Lung (tissue), 4 donors: ENCODE measurements around the gene KLF5.

DNA sequence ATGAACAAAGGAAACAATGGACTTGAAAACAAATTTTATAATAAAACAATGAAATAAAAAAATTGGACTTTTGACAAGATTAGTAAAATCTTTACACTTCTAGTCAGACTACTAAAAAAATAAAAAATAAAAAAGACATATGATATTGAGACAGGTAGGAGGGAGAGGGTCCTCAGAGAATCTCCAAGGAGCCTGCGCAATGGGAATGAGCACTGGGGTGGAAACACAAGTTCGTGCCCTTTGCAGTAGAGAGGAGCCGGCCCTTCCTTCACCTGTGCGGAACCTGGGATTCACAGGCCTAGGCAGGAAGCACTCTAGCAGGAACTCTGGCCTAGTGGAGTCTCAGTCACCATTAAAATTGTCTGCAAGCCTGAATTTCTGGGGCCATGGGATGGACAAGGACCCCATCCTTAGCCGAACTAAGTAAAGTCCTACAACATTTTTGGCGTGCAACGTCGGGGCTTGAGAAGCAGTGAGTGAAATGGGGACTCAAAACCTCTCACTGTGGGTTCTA lies 1026.6 kb upstream of the PCDH9 start:
- PRO-cap: no peak
- RAMPAGE, long total RNA: no peak
- RRBS: no CpG with 5 or more reads among the region's 8 CpGs

- PRO-cap: no peak
- RAMPAGE, long total RNA: no peak
- RRBS: no CpG with 5 or more reads among the region's 2 CpGs
These were observed 488.0 kb downstream of the DACH1 start for GRCh38 chr13:71379066-71379313.

DNA sequence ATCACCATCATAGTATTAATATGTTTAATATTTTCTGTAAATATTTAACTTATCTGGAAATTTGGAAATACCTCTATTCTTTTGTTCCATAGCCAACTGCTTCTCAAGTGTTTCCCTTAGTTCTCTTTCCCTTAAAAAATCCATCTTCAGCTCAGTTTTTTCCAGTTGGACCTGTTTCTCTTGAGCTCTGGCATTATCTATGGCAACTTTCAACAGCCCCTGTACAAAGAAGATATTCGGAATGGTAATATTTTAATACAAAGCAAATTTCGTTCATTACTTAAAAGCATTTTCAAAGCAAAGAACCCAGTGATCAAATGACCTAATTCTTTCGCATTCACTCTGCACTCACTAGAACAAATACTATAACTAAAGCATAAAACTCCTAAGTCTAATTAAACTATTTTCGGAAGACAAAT lies 387.9 kb downstream of the DACH1 start:
- PRO-cap: no peak
- RAMPAGE, long total RNA: no peak
- RRBS: no CpG with 5 or more reads among the region's 4 CpGs

DNA sequence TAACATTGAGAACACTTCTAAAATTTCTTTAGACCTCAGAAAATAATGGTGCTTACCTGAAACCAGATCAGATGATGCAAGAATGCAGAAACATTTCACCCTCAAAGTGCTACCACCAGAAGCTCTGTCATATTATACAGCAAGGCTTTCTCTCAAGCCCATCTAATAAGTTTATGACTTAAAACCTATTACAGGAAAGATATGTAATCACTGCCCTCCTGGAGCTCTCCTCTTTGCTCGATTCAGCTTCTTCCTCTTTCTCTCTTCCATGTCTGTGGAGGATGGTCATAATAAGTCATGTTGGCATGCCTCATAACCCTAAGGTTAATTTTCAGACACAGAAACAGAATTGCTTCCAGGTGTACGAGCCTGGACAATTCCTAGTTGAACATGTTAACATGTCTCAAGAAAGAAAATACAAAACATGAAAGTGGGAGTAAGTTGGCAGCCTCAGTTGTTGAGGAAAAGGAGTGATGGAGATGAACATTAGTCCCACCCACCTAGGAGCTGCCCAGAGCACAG lies 383.0 kb upstream of the DACH1 start:
- PRO-cap: no peak
- RAMPAGE, long total RNA: no peak
- RRBS: no CpG with 5 or more reads among the region's 2 CpGs

GRCh38 chr13:72507311-72507720 lies 220.1 kb downstream of the MZT1 start:
- PRO-cap: no peak
- RAMPAGE, long total RNA: no peak
- RRBS: no CpG with 5 or more reads among the region's 6 CpGs

DNA sequence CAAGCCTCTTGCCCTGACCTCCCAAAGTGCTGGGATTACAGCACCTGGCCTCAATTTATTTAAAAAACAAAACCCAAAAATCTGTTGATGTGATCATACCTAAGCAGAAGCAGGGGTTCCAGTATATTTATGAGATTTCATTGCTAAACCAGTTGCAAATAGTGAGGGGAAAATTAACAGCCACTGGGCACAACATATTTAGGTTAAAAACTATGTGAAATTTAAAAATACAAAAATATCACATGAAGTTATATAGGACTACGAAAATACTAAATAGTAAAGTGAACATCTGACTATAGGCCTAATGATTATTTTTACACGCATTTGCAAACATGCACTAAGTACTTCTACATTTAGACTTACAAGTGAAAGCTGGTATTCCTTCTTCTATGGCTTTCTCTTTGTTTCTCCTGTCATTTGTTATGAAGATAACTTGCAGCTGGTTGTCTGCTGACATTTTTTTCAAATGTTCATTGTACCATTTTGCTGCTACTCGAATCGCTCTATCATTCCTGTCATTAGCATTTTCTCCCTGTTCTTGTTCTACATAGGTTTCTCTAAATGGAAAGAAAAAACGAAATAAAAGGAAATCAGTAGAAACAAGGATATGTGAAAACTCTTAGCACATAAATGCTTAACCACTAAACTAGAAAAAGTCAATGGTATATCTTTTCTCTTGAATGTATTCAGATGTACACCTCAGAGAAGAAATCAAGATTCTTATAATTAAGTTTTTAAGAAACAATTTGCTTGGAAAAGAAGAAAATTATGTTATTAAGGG lies 3.7 kb downstream of the DIS3 start:
- PRO-cap: no peak
- RAMPAGE, long total RNA: no peak
- RRBS: no CpG with 5 or more reads among the region's 5 CpGs

DNA sequence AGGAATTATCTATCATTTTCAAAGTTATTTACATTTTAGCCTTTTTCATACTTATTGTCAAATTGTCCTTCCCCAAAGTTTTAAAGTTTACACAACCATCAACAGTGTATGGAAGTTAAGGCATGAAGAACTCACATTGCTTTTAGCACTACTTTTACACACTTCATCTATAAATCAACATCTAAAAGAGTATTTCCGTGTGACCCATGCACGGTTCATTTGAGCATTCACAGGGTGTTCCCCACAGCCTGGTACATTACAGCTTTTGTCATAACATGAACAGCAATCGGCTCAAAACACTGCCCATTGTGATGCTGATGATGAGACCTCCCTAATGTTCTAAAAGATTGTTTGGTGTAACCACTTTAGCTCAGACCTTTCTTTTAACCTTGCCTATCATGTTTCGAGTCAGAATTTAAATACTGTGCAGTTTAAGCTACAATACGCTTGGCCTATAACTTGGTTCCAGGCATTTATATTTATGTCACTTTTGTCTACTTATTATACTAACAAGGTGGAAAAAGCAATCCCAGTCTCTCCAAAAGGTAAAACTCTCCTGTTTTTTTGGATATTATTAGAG lies 4.1 kb upstream of the KLF5 start:
- PRO-cap: no peak
- RAMPAGE, long total RNA: no peak
- RRBS: no CpG with 5 or more reads among the region's 5 CpGs

- PRO-cap: bidirectional peak, plus-strand start at chr13:73059005, minus-strand start at chr13:73058704
- RAMPAGE, long total RNA: no peak
- RRBS: under 1% methylated on average over 32 of the region's 102 CpGs
These were observed at the start of gene KLF5 for GRCh38 chr13:73058400-73059464. TSS of gene KLF5 (plus strand) at chr13:73059005.

GRCh38 chr13:73059465-73059976 lies 716 bp downstream of the KLF5 start:
- PRO-cap: no peak
- RAMPAGE, long total RNA: no peak
- RRBS: under 1% methylated on average over 35 of the region's 52 CpGs

DNA sequence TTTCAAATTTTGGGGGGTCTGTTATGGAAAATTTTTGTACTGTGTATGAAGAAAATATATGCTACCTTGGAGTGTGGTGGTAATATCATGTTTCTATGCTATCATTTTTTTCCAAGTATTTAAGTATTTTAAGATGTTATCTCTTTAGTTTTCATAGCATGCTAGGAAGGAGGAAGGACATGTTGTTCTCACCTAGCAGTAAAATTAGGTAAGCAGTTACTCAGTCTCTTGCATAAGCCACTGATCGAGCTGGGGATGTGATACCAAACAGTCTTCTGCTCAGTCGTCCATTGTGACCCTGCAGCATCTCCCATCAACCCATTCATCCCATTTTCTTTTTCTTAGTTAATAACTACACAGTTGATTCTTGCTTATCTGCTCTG lies 130.5 kb downstream of the KLF5 start:
- PRO-cap: no peak
- RAMPAGE, long total RNA: no peak
- RRBS: no CpG with 5 or more reads among the region's 2 CpGs

GRCh38 chr13:73194345-73194762 lies 135.5 kb downstream of the KLF5 start:
- PRO-cap: no peak
- RAMPAGE, long total RNA: no peak
- RRBS: no CpG with 5 or more reads among the region's 4 CpGs

DNA sequence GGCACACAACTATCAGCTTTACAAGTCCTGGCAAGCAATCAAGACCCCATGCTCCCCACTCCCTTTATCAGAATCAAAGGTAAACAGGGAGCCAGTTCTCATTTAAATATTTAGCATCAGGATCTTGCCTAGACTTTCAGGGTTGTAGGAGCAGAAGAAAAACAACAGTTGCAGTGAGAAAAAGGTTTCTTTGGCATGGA lies 340.6 kb downstream of the KLF5 start:
- PRO-cap: no peak
- RAMPAGE, long total RNA: no peak

DNA sequence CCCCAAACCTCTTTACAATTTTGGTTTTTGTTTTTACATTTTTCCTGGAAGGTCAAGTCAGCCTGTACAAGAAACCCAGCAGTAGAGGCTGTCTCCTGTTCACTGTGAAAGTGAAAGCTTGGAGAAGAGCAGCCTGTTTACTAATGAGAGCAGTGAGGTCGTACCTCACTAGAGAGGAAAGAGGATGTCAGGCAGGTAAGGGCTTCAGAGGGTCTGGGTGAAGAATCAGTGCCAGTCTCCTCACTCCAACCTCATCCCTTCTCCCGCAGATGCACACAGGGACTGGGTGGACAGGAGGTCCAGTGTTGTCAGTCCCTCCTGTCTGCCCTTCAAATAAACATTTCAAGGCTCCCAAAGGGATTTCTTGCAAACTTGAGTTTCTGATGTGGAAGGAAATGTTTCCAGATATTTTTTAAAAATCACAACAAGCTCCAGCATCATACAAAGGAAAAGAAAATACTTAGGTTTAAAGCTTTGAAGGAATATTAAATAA lies 462.5 kb downstream of the KLF5 start:
- PRO-cap: no peak
- RAMPAGE, long total RNA: no peak
- RRBS: no CpG with 5 or more reads among the region's 2 CpGs

GRCh38 chr13:73765882-73766449 lies 707.2 kb downstream of the KLF5 start:
- PRO-cap: no peak
- RAMPAGE, long total RNA: no peak
- RRBS: no CpG with 5 or more reads among the region's 10 CpGs

DNA sequence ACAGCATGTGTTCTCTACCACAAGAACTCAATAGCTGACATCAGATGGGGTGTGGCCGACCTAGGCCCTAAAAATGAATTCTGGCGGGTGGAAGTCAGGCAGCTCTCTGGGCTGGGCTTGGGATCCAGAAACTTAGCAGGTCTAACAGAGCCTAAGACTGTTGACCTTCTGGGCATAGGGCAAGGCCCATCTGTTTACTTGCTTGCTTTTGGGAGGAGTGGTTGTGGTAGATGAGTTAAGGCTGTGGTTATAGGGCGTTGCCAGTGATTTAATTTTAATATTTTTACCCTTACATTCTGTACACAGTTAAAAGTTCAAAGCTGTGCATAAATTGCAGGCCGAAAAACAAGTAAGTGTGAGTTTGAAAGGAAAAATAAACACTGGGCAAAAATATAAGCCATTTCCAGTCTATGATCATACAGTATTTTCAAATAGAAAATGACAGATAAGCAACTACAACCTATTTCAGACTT lies 1071.1 kb downstream of the KLF5 start:
- PRO-cap: no peak
- RAMPAGE, long total RNA: no peak
- RRBS: no CpG with 5 or more reads among the region's 4 CpGs

DNA sequence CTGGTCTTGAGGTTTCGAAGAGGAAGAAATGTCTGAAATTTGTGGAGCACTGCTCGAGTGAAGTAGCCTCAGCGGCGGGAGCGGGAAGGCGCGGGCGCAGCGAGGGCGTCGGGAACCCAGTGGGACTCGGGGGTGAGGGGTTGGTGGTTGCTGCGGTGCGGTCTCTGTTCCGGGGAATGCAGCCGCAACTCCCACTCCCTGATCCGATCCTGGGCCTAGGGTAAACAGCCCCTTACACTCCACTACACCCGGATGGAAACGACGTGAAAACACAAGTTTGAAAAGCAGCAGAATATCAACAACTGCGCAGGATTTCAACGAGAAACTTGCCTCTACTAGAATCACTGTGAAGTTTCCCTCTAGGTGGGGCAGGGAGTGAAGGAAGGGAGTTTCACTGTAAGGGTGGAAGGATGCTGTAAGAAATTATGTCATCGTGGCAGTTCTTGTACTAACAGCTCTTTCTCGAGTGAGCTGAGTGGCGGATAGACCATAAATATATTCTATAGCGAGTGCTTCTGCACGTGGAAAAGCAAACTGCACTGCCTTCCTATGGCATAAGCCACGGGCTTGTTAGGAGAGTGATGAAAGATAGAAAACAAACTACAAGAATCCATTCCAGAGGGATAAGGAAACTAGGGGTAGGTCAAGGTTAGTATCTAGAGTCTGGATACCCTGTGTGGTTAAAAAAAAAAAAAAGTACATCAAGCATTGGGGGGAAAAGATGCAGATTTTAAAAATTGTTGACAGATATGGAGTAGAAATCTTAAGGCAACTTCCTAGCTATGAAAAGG lies 1077.5 kb downstream of the KLF5 start:
- PRO-cap: no peak
- RAMPAGE, long total RNA: no peak
- RRBS: 2% methylated on average over 4 of the region's 28 CpGs

- PRO-cap: no peak
- RAMPAGE, long total RNA: no peak
- RRBS: no CpG with 5 or more reads among the region's 9 CpGs
These were observed 1172.2 kb downstream of the KLF5 start for GRCh38 chr13:74230666-74231786.

DNA sequence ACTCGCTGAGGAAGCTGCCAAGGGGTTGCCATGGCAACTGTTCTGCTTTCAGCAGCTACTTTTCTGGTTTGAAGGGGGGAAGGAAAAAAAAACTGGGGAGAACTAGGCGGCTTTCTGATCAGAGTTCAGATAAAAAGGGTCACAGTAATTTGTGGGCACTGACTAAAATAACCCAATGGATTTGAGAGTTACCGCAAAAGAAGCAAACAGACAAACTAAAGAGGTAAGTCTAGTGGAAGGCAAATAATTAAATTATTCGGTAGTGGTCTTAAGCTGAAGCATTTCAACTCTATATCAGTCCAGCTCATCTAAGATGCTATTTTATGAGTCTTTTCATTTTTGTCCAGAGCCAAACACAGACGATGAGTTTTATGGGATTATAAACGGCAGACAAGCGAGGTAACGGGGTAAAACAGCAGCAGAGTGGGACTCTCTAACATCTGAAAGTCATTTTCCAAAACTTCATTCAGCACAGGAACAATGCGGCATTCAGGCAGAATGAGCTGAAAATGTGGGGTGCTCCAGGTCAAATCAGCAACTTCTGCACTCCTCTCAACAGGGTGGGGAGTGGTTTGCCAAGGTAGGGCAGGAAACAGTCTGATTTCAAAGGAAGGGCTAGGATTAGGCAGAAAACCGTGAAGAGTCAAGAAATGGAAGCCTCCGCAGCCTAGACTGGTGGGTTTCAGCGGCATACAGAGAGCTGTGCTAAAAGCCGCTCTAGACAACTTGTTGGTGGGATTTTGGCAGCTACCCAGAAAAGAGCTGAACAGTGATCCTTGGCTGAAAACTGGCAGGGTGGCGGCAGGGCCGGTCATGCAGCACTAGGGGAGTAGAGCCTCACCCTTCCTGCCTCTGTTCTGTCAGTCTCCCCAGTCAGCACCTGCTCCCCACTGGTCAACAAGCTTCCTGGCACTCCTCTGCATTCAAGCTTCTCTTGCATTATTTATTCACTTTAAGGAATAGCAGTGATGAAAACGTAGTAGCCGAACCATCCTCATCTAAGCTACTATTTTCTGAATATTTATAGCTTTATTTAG lies 1193.7 kb downstream of the TBC1D4 start:
- PRO-cap: no peak
- RAMPAGE, long total RNA: no peak
- RRBS: no CpG with 5 or more reads among the region's 17 CpGs

- PRO-cap: no peak
- RAMPAGE, long total RNA: no peak
- RRBS: no CpG with 5 or more reads among the region's 4 CpGs
These were observed 308.0 kb downstream of the TBC1D4 start for GRCh38 chr13:75173877-75174396.

DNA sequence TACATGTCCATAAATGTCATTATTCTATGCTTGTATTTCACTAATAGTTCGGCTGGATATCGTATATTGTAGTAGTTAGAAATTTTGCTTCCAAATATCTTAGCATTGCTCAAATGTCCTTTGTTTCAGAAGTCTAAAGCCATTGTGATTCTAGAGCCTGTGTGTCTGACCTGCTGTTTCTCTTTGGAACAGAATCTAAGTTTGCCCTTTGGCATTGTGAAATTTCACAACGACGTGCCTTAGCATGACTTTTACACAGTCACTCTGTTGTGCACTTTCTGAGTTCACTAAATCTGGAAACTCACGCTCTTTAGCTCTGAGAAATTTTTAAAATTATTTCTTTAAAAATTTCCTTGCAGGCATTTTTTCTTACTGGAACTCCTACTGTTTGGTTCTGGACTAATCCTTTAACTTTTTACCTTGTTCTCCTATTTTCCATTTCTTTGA lies 152.2 kb downstream of the TBC1D4 start:
- PRO-cap: no peak
- RAMPAGE, long total RNA: no peak
- RRBS: no CpG with 5 or more reads among the region's 5 CpGs